Body of pancreas (tissue), 2 donors: Measurements from ENCODE around the gene AKAP13.

- PRO-cap = no peak
- RAMPAGE, long total RNA, 2 experiments = no peak in any of the 2 experiments
Observed at GRCh38 chr15:85039092-85039990, 57.7 kb downstream of the PDE8A start.

DNA sequence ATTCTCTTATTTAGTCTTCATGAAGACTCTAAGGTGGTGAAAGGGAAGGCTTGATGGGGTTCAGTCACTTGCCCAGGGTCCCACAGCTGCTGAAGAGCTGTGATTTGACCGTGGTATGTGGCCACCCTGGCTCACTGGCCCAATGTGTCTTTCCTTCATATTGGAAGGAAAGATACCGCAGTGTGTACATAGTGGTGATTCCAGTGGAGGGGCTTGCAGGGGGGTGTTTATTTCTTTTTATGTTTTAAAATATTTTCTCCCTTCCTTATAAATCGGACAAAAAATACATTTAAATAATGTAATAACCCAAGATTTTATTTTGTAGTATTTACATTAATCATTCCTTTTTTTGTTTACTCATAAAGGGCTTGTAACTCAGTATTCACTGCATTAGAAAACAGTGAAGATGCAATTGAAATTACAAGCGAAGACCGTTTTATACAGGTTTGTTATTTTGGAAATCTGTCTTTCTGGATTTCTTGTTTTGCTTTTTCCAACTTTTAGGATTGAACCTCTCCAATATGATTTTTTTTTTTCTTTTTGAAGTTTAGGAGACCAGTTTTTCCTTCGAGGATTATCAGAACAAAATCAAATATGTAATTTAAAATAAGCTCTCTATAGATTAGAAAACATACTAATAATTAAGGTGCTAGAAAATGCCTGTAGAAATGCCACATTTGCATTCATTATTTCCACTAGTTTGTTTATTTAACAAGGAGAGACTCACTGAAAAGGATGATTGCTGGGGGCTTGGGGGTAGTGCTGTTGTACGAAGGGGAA, 107.5 kb downstream of the PDE8A start:
- PRO-cap = no peak
- RAMPAGE, long total RNA, 2 experiments = no peak in any of the 2 experiments

DNA sequence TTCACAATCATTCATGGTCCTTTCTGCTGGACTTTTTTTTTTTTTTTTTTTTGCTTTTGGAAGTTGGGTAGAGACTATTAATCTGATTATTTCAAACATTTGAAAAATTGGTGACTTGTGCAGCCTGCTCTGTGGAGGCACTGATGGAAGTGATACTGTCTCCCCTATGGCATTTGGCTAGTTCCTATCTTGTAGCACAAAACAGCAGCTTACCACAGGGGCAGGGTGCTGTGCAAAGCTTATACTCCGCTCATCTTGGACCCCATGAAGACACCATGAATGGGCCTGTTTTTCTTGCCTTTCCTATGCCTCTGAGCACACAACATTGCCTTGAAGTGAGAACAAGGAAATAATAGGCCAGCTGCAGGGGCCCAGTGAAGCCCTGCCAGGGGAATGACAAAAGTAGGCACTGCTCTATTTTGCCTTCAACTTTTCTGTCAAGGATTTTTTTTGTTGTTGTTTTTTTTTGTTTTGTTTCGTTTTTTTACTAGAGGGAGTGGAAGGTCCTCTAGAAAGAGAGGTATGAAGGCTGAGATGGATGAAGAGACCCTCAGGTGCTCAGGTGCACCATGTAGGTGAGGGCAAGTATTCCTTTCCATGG, 110.3 kb downstream of the PDE8A start:
- PRO-cap = no peak
- RAMPAGE, long total RNA, 2 experiments = no peak in any of the 2 experiments

DNA sequence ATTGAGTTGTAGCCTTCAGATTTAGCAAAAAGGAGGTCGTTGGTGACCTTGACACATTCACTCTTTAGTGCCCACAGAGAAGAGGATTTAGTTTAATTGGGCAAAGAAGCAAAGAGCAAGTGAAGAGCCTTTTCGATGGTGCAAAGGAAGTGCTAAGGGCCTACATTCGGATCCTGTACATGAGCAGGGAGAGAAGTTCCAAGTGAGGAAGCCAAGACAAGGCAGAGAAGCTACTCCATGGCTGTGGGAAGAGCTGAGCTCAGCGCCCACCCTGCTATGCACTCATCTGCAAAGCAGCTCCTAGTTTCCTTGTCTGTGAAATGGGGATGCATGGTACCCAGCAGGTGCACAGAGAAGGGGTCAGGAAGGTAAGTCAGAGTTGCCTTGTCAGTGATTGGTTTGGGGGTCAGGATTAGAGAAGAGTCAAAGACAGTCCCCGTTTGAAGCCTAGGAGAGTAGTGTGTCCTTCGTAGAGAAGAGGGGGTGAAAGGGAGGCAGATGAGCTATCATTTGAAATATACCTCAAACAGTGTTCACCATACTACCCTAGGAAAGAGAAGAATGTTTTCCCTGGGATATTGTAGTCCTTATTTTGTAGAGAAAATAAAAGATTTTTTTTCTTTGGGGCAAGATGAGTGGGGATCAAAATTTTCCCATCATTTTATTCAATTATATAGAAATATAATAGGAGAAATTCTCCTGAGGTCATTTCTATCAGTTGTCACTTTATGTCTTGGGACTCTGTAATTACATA, 126.6 kb downstream of the PDE8A start:
- PRO-cap = no peak
- RAMPAGE, long total RNA, 2 experiments = no peak in any of the 2 experiments

- PRO-cap = no peak
- RAMPAGE, long total RNA, 2 experiments = no peak in any of the 2 experiments
Observed at GRCh38 chr15:85344699-85344960, 35.8 kb upstream of the AKAP13 start.

- PRO-cap = bidirectional peak, plus-strand start at chr15:85380674, minus-strand start at chr15:85380345; unidirectional peak, plus-strand start at chr15:85380839; bidirectional peak, plus-strand start at chr15:85380948, minus-strand start at chr15:85380878; bidirectional peak, plus-strand start at chr15:85381240, minus-strand start at chr15:85381245; unidirectional peak, minus-strand start at chr15:85381444
- RAMPAGE, long total RNA, 2 experiments = start-site peak on the plus strand in 1 of 2 experiments, at chr15:85380605-85380666 at its widest, 251 reads per replicate
Observed at GRCh38 chr15:85380470-85381570, at the start of gene AKAP13. Gene AKAP13, plus strand, starts transcription at chr15:85380603.

DNA sequence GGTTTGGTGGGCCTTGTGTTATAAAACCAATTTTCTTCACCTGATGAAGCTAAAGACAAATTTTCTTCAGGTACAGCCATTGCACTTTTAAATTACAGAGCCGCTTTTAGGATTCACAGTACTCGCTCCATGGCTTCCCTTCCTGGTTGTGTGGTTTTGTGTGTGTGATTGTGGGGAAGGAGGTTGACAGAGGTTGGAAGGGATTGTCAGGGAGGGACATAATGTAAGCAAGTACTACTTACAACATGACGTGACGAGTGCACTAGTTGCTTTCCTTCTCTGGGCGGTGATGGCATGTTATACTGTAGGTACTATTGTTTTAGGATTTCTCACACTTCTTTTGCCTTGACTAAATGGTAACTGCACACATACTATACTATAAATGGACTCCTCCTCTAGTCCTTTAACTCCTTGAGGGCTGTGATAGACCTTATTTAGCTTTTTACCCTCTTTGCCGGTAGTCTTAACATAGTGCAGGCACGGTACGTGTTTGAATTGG, 2.0 kb downstream of the AKAP13 start:
- PRO-cap = no peak
- RAMPAGE, long total RNA, 2 experiments = no peak in any of the 2 experiments

DNA sequence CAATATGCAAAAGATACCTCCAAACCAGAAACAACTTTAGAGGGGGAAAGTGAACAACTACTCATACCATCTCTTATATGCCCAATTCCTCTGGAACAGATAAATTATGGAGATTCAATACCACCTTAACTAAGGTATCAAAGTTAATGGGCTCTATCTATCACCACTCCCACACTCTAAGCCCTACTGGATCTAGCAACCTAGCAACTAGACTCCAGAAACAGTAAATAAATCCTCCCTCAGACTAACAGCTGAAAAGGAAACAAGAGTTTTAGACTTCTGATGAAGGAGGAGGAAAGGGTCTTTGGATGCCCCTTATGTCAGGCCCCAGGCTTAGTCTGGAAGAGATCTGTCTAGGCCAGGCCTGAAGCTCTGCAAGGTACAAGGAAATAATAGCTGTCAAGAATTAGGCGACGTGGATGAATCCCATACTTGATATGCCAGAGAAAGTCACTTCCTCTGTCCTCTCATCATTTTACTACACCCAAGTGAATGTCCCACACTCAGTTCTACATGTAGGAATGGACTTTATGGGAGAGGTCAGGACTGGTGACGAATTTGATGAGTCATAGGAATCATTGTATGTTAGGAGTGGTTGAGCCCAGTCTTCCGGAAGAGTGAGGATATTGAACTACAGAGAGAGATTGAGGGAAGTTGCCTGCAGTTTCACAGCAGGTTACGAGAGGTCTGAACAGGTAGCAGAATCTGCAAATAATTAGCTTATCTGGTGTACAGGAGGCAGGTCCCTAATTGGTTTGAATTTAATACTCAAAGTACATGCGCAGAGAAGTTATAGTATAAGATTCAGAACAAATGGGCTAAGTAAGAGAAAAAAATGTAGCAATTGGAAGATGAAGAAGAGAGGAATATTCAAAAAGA, 113.9 kb downstream of the AKAP13 start:
- PRO-cap = no peak
- RAMPAGE, long total RNA, 2 experiments = no peak in any of the 2 experiments

GRCh38 chr15:85598461-85599338, 196.0 kb downstream of the KLHL25 start:
- PRO-cap = no peak
- RAMPAGE, long total RNA, 2 experiments = no peak in any of the 2 experiments

GRCh38 chr15:85608146-85608859, 186.4 kb downstream of the KLHL25 start:
- PRO-cap = no peak
- RAMPAGE, long total RNA, 2 experiments = no peak in any of the 2 experiments

- PRO-cap = unidirectional peak, minus-strand start at chr15:85707904
- RAMPAGE, long total RNA, 2 experiments = no peak in any of the 2 experiments
Observed at GRCh38 chr15:85707536-85708309, 87.0 kb downstream of the KLHL25 start.

DNA sequence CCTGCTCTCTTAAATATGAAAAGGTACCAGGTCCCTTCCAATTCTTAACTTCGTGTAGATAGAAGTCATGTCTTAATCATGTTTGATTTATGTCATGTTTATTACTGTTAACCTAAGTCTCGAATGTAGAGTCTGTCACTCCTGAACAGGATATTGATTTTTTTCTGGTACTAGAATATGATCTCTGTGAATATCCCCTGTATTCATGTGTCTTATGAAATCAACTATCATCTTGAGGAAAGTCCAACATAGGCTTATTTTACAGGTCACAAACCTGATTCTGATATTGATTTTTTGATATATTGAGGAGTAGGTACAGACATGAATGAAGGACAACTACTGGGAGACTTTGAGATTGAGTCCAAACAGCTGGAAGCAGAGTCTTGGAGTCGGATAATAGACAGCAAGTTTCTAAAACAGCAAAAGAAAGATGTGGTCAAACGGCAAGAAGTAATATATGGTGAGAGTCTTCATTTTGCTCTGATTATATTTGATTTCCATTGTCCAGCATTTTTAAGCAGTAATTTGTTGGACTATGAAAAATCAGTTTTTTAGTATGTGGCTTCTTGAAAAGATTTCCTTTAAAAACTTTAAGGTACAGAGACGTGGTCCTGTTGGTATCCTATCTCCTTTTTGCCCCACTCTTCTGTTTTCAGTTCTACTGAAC, 76.9 kb downstream of the KLHL25 start:
- PRO-cap = no peak
- RAMPAGE, long total RNA, 2 experiments = no peak in any of the 2 experiments

DNA sequence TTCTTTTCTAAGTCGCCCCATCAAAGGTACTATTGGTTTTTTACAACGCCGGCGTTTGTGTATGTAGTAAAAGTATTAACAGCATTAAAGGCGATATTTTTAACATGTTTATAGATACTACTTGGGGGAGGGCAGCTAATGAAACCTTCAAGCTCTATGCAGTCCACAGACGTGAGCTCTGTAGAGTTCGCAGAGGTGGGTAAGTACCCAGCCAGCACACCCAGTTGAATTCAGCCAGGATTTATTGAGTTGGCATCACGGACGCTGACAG, 51.6 kb downstream of the KLHL25 start:
- PRO-cap = no peak
- RAMPAGE, long total RNA, 2 experiments = no peak in any of the 2 experiments

GRCh38 chr15:85749180-85749570, 45.5 kb downstream of the KLHL25 start:
- PRO-cap = no peak
- RAMPAGE, long total RNA, 2 experiments = no peak in any of the 2 experiments

- PRO-cap = no peak
- RAMPAGE, long total RNA, 2 experiments = no peak in any of the 2 experiments
Observed at GRCh38 chr15:85757553-85757803, 37.2 kb downstream of the KLHL25 start.

GRCh38 chr15:85836925-85837464, 42.3 kb upstream of the KLHL25 start:
- PRO-cap = unidirectional peak, plus-strand start at chr15:85837316
- RAMPAGE, long total RNA, 2 experiments = no peak in any of the 2 experiments

GRCh38 chr15:86769005-86769378, 689.3 kb downstream of the AGBL1 start:
- PRO-cap = no peak
- RAMPAGE, long total RNA, 2 experiments = no peak in any of the 2 experiments

DNA sequence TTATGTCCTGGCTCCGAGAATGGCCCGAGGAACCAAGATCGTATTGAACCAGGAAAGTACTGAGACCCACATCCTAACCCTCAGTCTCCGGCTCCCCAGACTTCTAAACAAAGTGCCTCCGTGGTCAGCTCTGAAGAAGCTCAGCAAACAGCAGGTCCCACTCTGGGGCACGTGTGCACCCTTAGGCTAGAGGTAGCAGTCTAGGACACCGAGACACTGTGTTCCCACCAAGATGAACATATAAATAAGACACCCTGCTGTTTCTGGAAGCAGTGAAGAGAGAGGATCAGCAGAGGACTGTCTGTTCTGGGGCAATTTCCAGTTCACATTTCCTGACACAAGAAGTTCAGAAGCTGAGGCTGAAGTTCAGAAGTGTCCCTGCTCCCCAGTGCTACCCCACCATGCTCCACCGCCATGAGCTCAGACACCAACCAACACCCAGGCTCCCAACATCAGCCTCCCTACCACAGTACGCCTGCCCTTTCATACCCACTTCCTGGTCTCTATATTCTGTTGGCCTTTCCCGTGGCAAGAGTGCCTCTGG, 307.2 kb downstream of the NTRK3 start:
- PRO-cap = bidirectional peak, plus-strand start at position 272 of the sequence, minus-strand start at position 109 of the sequence
- RAMPAGE, long total RNA, 2 experiments = no peak in any of the 2 experiments

DNA sequence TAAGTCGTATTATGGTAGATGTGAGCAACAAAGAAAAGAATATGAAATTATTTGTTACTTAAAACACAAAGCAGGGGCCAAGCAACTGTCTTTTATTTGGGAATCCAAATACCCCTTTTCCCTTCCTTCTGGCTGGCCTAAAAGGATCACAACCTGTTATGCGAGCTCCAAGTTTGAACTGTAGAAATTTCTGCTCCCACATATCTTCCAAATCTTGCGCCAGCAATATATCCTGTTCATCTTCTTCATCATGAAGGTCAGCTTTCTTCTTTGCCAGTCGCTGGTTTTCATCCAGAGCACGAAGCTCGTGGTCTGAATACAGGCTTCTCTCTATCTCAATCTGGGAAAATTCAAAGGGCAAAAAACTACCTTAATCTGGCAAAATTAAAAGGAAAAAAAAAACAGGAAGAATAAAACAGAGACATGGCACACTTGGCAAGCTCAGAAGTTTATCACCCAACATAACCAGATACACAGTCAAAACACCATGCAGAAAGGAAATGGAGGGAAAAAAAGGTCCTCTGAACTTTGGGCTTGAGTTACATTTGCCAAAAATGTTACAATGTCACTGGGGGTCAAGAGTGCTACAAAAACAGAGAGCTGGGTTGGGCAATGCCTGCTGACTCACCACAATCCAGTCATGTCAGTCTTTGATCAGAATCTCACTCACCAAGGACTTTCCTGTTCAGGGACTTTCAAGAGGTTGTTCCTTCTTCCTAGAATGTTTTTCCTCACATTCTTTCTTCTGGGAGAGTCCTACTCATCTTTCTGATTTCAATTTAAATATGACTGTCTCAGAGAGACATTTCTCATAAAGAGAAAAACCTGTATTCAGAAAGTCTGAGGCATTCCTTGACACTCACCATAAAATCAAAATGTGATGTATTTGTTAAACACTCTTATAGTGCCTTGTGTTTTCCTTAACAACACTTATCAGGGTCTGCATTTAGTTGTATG, 1.5 kb downstream of the MRPL46 start:
- PRO-cap = no peak
- RAMPAGE, long total RNA, 2 experiments = no peak in any of the 2 experiments

DNA sequence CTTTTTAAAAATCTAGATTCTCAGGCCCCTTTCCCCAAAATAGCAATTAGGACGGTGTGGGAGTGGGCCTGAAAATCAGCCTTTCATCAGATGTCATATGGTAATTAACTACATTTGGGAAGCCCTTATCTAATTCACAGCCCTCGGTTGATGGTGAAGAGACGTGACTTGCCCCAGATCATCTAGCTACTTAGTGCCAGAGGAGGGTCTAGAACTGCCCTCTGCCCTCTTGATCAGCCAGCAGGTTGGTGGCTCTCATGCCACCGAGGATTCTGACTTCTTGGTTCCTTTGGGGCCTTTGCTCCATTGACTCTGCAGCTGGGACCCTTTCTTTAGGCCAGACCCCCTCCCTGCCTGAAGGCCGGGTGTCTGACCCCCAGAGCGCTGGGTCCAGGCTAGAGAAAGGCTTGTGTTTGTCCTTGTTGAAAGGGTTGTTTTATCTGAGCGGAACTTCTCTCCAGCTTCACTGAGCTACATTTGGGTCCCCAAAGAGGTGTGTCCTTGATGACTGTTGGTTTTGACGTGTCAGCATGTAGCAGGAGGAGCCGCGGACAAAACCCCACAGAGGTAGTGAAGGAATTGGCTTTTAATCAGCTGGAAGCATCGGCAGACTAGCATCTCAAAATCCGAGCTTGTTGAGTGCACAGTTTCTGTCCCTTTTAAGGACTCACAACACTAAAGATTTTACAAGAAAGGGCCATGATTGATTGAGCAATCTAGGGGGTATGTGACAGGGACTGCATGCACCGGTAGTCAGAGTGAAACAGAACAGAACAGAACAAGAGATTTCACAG, 915 bp downstream of the AEN start:
- PRO-cap = unidirectional peak, minus-strand start at position 468 of the sequence
- RAMPAGE, long total RNA, 2 experiments = no peak in any of the 2 experiments